SUDHL5 (cell line): Measurements from ENCODE around the genes OGDHL and SGMS1.

- PRO-cap, result no peak
These were observed at the start of gene OGDHL for GRCh38 chr10:49761380-49762501. OGDHL (minus strand) TSS chr10:49762323.

DNA sequence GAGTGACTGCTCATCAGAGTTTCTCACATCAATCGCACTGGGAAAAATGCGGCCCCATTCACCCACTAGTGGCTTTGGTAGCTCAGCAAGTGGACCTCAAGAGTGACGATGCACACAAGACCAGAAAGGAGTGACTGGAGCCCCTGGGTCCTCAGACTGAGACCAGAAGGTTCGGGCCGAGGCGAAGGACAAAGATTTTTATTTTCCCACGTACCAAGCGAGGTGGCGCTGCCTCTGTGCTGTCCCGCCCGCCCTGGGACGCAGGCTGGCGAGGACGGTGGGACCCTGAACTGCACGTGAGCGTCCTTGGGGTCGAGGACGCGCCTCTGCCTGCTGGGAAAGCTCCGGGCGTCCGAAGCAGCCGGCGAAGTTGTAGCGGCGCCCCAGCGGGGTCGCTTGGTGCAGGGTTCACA is 526 bp downstream of the PARG start:
- PRO-cap, result bidirectional peak, plus-strand start at position 56 of the sequence, minus-strand start outside the sequence

DNA sequence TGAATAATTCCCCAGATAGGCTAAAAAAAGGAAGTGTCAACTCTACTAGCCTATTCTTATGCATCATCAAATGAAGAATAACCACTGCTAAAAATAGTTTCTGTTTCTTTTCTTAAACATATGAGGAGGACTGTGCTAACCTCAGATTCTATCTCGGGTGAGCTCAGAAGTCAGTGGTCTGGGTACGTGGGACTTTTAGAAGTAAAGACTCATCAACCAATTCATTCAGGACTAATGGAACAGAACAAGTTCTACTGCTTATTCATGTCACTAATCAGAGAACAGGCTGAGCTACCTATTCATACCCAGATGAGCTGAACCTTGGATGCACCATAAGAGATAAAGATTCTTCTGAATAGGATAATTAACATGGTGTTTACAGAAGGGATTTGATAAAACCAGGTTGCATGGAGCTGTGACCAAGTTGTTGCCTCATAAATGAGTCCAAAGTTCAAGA is 9.5 kb upstream of the ASAH2 start:
- PRO-cap, result no peak

DNA sequence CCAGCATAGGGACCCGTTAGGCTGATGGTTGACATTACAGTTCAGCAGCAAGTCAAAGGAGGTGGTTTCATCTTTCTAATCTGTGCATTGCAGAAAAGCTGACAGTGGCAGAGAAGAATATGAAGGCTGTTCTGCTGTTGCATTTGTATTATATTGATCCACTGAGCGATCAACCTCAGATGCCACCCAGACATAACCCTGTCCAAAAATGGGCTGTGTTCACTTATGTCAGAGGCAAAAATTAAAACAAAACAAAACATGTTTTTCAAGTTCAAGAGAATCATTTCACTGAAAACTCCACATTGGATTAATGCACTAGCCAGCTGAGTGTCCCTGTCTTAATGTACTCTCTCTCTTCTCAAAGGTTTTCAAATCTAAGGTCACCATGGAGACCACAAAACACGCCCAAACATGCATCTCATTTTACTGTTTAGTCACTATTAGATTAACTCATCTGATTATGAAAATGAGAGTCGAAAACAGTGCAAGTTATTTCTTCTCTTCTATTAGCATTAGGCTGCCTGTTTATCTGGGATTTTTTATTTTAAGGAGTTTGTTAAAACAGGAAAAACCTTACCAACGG is 70.7 kb upstream of the ASAH2 start:
- PRO-cap, result no peak

- PRO-cap, result no peak
These were observed 75.8 kb upstream of the ASAH2 start for GRCh38 chr10:50326828-50327853.

- PRO-cap, result no peak
These were observed 143.4 kb upstream of the ASAH2 start for GRCh38 chr10:50394533-50395240.

GRCh38 chr10:50470370-50471461 is 153.0 kb downstream of the SGMS1 start:
- PRO-cap, result no peak

DNA sequence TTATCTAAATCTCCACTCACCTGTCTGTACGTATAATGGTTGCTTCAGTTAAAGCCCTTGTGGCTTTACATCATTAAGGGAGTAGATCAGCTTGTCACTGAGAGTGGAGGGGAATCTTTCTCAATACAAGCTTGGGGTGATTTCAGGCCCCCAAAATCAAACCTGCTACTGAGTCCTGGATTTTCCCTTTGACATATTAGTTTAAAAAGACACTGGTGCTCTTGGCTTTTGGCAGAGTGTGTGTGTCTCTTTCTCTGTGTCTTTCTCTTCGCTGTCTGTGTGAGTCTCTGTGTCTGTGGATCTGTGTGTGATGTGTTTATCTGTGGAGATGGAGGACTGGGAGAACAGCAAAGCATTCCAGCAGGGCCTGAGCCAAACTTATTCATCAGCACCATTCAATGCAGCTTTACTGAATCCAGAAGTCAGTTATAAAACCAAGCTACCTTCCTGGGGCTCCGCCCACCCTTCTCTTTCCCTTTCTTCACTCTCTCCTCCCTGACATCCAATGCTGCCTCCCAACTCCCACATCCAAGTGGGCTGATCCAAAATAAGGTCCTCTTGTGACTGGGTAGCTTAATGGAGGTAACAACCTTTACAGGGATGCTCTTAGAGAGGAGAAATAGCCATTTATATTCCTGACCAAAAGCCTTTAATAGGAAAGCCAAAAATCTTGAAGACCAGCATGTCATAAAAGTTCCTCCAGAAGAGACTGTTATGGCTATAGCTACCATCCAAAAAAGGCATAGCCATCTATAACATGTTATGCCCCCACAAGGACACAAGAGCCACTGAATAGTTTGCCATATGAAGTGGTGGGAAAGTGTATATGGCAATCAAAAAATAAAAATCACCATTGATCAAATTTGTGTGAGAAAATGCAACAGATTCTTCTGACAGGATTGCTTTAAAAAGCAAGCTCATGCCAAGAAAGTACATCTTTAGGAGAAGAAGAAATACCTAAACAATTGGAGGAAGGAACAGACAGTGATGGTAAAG is 3.8 kb downstream of the SGMS1 start:
- PRO-cap, result no peak

- PRO-cap, result bidirectional peak, plus-strand start at chr10:50621957, minus-strand start at chr10:50621898; bidirectional peak, plus-strand start at chr10:50622412, minus-strand start at chr10:50622137
These were observed 1.8 kb downstream of the SGMS1 start for GRCh38 chr10:50621651-50622673.

DNA sequence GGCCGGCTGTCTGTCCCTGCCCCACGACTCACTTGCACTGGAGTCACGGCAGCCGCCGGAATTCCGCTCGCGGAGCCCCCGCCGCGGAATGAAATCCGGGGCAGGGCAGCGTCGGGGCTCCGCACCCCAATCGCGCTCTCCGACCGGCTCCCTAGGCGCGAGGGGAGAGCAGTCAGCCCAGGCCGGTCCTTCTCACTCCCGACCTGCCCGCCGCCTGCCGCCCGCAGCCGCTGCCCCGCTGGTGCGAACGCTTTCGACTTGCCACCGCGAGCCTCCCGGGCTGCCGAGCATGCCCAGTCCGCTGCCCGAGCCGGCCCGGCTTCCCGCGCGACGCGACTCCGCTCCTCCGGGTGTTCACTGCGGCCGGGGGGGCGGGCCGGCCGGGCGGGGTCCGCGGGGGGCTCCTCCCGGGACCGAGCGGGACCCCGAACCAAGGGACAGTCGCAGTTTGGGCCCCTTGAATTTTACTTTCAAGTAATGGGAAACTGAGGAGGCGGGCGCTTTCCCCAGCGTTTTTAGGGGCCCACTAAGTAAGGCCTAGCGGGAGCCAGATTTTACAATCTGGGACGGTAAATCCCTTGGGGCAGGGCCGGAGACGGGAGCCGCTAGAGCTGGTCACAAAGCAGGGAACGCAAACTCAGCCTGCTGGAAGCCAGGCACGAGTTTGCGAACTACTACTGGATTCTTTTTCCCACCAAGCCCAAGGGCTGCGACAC is at the start of gene SGMS1:
SGMS1 (minus strand) TSS at position 282 of the 716 bp plus-strand sequence.
- PRO-cap, result bidirectional peak, plus-strand start at position 31 of the sequence, minus-strand start outside the sequence; bidirectional peak, plus-strand start at position 460 of the sequence, minus-strand start at position 282 of the sequence

DNA sequence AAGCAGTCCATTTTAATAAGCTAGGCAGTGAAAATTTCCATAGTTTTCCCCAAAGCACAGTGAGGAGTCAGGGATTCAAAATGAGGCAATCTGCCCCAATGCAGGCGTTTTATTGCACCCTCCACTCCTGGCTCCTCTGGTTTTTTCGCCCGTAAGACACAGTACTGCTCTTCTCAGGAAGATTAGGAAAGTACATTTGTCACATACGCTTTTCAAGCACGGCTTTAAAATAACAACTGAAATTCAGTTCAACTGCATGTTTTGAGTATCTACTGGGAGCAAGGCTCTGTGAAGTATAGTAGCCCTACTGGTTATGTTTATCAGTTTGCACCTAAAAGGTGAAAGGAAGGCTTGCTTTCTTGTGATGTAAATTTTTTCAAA is 1.9 kb upstream of the SGMS1 start:
- PRO-cap, result no peak

DNA sequence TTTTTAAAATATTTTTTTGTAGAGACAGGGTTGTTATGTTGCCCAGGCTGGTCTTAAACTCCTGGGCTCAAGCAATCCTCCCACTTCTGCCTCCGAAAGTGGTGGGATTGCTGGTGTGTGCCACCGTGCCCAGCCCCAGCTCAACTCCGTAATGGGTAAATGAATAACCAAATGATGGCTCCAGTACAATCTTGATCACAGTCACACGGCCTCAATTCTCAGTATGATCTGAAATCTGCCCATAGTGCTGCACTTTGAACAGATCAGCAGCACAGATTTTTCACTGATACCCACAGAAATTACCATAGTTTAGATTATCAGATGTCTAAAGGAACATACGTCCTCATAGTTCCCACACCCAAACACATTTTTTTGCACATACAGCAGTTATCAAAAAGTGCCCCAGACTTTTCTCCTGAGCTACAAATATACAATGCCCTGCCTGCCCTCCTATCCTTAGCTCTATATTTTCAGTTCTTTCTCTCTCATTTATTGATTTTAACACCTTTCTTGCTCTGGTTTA is 25.0 kb upstream of the SGMS1 start:
- PRO-cap, result no peak

- PRO-cap, result no peak
These were observed 37.8 kb upstream of the ASAH2B start for GRCh38 chr10:50701949-50702391.

DNA sequence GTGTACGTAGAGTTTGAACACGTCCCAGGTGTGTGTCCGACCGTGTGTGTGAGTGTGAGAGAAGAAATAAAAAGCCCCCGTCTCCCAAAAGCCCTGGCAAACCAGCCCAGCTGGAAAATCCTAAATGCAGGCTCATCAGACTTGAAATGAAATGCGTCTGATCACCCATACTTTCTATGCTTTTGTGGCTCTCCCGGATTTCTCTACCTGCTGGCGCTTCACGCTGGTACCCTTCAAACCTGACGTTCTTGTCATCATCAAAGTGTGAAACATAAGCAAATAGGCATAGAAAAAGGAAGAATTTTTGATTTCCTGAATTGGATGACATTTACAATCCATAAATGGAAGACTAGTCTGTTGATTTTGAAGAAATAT is 864 bp downstream of the PRKG1 start:
- PRO-cap, result no peak

GRCh38 chr10:51080603-51080910 is 6.3 kb downstream of the PRKG1 start:
- PRO-cap, result no peak

- PRO-cap, result no peak
These were observed 115.8 kb downstream of the PRKG1 start for GRCh38 chr10:51190051-51190576.

GRCh38 chr10:51232586-51233198 is 158.4 kb downstream of the PRKG1 start:
- PRO-cap, result no peak

GRCh38 chr10:51267838-51268575 is 193.7 kb downstream of the PRKG1 start:
- PRO-cap, result no peak

DNA sequence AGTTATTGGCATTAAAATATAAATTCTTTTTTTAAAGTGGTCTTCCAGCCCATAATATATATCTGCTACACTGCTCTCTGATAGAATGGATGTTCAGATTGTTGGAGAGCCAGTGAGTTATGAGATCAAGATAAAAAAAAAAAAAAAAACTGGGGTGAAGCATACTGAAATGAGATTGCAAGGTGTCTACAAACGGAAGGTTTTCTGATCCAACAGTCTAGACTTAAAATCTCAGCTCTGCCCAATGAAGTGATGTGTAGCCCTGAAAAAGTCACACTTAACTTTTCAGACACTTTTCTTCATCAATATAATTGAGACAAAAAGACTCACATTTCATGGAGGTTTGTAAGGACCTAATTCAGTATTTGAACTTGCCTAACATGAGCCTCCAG is 52.4 kb downstream of the CSTF2T start:
- PRO-cap, result no peak

- PRO-cap, result no peak
These were observed 145.9 kb upstream of the DKK1 start for GRCh38 chr10:52168048-52168671.